Bronchus fibroblast of lung (primary cell): Measurements from ENCODE around the genes MEOX2, SOSTDC1 and TSPAN13.

- RAMPAGE, long total RNA, result no peak
Observed at GRCh38 chr7:12404157-12404588, 508 bp upstream of the VWDE start.

DNA sequence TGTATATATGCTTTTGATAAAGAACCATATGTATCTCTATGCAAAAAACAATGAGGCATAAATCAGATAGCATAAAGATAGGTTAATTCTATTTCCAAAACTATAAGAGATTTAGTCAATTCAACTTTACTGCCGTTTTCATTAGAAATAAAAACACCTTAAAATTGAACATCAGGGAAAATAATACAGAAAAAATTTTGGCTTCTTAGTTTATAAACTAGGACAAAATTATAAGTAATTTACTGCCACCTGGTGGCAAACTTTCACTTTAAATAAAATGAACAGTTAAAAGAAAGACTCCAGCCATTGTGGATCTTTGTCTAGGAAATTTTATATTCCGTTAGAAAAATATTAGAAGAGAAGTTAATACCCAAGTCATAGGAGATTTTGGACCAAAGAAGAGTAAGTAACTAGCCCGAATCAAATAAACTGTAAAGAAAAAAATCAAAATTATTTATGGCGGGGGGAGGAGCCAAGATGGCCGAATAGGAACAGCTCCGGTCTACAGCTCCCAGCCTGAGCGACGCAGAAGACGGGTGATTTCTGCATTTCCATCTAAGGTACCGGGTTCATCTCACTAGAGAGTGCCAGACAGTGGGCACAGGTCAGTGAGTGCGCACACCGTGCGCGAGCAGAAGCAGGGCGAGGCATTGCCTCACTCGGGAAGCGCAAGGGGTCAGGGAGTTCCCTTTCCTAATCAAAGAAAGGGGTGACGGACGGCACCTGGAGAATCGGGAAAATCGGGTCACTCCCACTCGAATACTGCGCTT lies 7.3 kb upstream of the ENSG00000226690 start:
- RAMPAGE, long total RNA, result no peak

DNA sequence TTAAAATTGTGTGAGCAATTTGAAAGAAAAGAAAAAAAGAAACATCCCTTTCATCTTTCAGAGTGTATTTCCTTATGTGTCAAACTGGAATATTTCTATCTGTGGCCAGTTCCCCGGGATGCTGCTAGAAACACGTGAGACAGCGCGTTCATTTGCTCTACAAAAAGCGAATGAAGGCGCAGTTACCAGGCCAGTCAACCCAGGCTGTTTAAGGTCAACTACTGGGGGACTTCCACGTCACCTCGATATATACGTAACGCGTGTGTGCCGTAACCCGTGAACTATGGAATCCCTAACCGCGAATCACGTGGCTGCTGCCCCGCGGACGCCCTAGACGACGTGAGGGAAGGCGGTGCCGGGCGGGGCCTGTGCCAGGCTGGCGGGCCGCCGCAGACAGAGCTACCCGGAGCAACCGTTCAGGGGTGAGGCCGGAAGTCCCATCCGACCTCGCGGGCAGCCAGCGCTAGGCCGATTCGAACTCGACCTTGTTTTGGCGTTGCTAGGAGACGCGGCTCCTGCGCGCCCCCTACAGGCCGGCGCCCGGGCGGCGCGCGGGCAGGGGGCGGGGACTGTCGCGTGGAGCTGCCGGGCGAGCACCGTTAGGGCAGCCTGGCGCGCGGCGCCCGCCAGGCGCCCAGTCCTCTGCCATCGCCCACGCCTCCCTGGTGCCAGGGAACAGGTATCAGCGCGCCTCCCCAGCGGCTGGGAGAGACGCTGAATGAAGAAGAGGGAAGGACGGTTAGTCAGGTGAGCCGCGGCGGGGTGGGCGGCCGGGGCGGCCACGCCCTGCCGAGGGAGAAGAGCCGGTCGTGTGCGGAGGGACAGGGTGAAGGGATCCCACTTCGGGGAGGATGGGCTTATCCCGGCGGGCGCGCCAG lies 897 bp upstream of the ARL4A start:
- RAMPAGE, long total RNA, result start-site peak on the plus strand centred at position 582 of the sequence, 46 bp wide, 231 and 152 reads in 2 replicates

- RAMPAGE, long total RNA, result no peak
Observed at GRCh38 chr7:12884260-12884670, 196.8 kb downstream of the ARL4A start.

DNA sequence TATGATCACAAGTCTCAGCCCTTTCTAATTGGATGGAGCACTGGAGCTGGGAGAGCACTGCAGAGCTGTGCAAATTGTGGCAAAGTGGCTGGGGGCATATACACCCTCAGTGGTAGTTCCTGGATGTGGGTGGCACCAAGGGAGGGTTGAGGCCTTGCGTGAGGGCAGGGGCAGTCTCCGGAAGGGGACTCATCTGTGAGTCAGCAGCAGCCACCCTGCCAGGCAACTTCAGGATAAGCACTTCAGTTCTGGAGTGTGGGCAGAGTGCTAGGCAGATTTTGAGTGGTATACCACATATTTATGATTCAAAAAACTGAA lies 210.5 kb downstream of the ETV1 start:
- RAMPAGE, long total RNA, result no peak

DNA sequence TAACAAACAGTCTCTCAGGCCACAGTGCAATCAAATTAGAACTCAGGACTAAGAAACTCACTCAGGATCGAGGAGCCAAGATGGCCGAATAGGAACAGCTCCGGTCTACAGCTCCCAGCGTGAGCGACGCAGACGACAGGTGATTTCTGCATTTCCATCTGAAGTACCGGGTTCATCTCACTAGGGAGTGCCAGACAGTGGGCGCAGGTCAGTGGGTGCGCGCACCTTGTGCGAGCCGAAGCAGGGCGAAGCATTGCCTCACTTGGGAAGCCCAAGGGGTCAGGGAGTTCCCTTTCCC lies 183.3 kb downstream of the ETV1 start:
- RAMPAGE, long total RNA, result no peak

DNA sequence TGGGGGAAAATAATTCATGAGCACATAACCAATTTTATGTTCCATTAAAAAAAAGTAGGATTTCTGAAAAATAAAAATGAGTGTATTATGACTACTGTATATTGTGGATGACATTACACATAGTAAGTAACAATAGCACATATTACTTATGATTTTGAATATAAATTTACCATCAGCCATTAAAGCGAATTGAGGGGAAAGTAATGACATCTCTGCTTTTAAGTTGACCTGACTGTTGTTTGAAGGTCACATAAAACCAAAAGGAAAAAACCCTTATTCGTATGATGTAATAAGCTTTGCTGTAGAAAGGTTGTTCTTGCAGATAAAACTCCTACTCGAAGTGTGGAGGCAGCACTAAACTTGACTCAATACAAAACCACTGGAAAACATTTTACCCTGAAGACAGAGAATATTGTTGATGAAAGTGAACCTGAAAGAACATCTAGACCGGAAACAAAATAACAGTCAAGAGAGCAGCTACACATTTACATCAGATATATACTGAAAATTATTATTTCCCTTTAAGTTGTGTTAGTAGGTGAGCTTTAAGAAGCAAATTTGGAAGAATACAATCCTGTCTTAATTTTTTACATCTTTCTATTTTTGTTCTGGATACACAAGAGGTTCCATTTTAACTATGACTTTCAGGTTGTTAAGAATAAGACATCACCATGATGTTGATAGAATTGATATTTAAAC lies 6.5 kb downstream of the ETV1 start:
- RAMPAGE, long total RNA, result no peak

GRCh38 chr7:13985904-13986730 lies 3.3 kb downstream of the ETV1 start:
- RAMPAGE, long total RNA, result no peak

GRCh38 chr7:15396504-15396910 lies 165.3 kb downstream of the AGMO start:
- RAMPAGE, long total RNA, result no peak

DNA sequence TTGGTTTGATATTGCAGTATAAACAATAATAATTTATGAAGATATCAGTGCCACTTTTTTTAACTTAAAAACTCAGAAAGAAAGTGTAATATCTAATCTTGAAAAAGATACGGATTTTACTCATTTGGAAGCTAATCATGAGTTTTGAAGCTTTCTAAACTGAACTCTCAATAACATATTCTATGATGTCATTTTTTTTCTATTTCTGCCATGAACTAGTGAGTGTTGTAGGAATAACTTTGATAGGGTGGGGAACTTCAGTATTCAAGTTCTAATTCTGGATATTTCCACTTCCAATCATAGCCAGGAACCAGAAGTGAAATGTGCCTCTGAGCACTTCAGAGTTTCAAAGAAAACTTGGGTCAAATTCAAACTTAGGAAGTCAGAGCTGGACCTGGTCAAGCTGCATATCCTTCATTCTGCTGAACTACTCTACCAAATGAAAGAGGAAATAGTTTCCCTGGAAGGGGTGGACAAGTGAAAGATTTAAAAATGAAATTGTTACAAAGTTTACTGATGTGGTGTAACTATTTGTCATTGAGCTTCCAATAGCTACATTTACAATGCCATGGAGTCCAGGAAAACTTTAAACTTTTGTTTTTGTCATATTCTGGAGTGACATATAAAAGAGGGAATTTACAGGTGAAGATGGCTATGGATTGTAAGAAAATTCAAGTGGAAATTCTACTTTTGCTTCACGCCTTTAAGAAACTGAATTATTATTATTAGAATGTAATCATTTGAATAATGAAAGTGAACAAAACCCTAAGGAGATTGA lies 744 bp downstream of the AGMO start:
- RAMPAGE, long total RNA, result no peak

DNA sequence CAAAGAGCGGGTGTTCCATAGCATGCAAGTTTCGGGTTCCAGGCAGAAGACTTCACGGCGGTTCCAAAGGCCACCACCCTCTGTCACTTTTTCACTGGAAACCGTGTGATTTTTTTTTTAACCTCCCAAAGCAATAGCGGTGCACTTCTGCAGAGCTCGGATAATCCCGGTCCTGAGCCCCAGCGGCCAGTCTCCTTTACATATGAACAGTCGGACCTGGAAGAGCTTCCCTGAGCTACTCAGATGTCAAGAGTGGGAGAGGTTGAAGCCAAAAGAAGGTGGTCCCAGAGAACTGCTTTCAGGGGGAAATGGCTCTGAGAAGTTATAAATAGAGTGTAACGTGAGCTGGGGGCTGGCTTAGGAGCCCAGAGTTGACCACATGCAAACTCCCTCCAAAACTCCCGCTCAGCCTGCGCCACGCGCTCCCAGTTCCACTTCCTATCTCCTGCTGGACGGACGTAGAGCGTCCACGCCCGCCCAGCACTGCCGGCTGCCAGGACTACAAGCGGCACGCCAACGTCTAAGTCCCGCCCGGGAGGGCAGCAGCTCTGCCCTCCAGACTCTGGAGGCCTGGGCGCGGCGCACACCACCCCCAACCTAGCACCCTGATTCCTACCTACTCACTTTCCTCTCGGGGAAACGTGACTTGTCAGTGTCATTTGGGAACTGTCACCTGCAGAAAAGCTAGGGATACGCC lies at the start of gene MEOX2:
Gene MEOX2, minus strand, starts transcription at position 300 of the 697 bp plus-strand sequence.
- RAMPAGE, long total RNA, result no peak

DNA sequence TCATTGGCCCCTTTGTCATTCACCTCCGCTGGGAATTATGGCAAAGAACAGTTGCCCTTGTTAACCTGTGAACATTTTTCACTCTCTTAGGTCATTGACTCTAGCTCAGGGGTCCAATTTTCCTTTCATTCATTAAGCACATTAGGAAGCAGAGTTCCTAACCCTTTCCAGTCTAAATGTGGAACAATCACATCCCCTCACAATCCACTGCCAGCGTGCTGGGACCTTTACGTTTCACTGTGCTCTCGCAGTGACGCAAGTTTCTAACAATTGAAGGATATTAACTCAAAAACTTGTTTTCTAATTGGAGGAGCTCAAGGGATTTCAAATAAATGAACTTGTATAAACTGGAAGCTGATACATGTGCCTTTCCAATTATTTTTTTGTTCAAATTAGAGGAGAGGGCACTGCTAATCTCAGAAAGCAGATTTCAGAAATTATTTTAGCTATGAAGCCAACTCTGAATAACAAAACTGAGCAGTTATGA lies 79.3 kb upstream of the MEOX2 start:
- RAMPAGE, long total RNA, result no peak

DNA sequence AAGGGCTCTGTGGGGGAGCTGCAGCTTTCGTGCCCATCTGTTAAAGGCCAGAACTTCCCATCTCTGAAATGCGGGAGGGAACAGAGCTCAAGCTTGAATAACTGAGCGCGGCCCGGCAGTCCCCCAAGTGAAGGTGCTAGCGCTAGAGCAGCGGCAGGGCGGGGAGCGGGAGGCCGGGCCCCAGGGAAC lies 594 bp downstream of the CRPPA start:
- RAMPAGE, long total RNA, result no peak

- RAMPAGE, long total RNA, result no peak
Observed at GRCh38 chr7:16465203-16466126, at the start of gene SOSTDC1. SOSTDC1 (minus strand) TSS chr7:16465738.

GRCh38 chr7:16587561-16587760 lies 58.1 kb downstream of the ANKMY2 start:
- RAMPAGE, long total RNA, result no peak

DNA sequence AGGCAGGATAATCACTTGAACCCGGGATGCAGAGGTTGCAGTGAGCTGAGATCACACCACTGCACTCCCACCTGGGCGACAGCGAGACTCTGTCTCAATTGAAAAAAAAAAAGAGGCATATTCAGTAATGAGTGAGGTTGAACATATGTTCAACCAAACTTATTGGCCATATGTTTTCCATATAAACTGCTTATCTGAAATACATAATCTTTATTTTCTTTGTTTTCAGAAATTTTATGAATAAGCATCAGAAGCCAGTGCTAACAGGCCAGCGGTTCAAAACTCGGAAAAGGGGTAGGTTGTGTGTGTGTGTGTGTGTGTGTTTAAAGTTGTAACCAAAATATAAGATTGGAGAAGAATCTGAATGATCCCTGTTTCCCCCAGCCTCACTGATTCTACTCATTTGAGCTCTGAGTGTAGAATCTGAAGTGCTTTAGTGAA lies 19.2 kb downstream of the BZW2 start:
- RAMPAGE, long total RNA, result no peak

DNA sequence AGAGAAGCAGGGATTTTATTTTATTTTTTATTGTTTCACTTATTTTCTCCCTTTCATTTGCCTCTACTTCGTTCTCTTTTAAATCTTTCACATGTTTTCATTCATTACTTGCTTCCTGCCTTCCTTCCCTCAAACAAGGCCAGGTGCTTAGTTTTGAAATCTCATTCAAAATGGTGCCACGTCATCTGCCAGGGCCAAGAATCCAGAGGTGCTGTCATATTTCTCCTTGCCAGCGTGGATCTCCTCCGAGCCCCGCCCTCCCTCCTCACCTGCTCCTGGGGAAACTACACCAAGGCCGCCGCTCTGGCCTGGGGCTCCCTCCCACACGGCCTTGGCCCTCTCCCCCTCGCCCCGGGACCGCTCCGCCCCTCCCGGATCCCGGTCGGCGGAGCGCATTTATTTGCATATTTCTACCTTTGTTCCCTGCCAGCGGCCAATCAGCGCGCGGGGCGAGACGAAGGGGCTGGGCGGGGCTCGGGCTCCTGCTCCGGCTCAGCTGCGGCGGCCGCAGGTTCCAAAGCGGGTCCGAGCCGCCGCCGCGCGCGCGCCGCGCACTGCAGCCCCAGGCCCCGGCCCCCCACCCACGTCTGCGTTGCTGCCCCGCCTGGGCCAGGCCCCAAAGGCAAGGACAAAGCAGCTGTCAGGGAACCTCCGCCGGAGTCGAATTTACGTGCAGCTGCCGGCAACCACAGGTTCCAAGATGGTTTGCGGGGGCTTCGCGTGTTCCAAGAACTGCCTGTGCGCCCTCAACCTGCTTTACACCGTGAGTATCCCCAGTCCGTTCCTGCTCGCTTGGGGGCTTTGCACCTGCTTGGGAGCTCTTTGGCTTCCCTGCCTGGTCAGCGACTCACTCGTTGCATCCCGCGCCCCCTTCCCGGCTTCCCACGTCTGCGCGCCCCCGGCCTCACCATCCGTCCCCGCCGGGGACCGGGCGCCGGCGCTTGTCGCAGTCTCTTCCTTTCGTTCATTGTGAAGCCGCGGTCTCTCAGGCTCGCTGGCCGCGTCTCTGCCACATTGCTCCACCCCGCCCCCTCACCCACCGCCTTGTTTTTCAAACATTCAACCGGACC lies at the start of gene TSPAN13:
Gene TSPAN13, plus strand, starts transcription at position 488 of the 1,070 bp plus-strand sequence.
- RAMPAGE, long total RNA, result no peak

GRCh38 chr7:16794798-16795287 lies 10.0 kb downstream of the AGR2 start:
- RAMPAGE, long total RNA, result no peak

DNA sequence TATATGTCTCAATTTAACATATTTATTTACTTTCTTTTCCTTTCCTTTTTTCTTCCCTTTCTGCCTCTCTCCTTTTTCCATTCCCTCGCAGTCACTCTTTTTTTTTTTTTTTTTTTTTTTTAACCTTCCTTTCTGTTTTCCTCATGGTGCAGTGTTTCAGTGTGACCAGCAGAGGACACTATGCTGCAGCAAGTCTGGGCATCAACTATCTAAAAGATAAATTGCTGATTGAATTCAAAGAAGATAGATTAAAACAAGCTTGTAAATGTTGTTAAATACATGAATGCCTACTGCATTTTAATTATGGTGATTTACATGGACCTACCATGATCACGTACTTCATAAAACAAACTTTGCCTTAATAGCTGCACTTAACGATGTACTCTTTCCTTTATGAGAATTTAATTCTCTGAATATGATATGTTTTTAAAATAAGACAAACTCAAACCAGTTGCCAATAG lies 100.9 kb upstream of the AGR3 start:
- RAMPAGE, long total RNA, result no peak

- RAMPAGE, long total RNA, result no peak
Observed at GRCh38 chr7:17038792-17039343, 157.1 kb upstream of the AGR3 start.